Pulmonary artery (tissue), 1 donor: ENCODE results near the genes KNDC1 and MTG1.

GRCh38 chr10:132633950-132634672 lies 96.5 kb downstream of the INPP5A start:
- PRO-cap: no peak

- PRO-cap: no peak
Measured at GRCh38 chr10:132640617-132641446, 103.2 kb downstream of the INPP5A start.

DNA sequence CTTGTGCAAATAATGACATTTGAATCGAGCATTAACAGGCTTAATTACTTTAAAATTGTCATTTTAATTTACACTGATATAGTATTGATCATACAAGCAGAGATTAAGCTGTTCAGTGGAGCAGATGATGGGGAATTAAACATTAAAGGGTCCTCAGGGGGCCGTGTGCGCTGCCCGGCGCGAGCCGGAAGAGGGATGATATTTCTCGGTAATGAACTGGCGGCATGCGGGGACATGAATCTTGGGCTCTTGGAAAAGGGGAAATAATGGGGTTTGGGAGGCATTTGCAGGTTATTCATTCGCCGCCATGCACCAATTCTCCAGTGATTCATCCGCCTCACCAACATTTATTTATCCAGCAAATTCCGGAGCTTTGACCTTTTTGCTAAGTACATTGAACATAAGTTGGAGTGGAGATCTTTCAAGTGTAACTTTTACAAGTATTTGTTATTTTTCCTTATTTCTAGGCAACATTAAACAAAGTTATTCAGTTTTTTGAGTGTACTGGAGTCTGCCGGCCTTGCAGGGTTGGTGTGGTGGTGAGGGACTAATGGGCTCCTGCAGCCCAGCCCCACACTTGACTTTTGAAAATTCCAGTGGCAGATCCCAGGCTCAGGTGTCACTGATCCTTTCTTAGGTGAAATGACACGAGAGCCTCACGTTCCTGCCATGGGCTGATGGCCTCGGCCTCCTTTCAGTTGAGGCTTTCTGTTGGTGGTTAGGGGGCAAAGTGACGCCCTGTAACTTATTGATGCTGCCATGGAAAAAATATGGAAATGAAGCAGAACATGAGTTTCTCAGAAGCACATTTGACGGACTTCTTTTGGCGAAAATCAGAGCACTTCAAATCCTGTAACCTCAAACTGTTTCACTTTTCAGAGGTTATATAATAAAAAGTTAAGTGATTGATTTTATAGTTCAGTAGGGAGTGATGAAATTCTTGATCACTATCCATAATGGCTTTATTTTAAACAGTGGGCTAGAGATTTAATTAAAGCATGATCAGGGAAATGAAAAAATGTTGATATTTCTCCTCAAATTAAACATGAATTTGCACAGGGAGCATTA lies 118.0 kb downstream of the NKX6-2 start:
- PRO-cap: no peak

- PRO-cap: no peak
Measured at GRCh38 chr10:132912304-132913020, 29.9 kb downstream of the CFAP46 start.

DNA sequence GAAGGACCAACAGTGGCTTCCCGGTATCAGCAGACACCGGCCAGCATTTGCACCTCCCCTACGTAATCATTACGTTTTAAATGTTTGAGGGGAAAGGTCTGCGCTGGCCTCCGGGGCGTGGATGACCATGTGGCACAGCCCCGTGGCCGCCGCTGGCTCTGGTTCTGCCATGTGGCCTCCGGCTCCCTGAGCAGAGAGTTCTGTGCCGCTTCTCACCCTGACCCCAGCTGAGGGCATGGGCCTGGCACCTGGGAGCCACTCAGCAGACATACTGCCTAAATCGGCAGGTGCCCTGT lies 25.5 kb downstream of the CFAP46 start:
- PRO-cap: no peak

DNA sequence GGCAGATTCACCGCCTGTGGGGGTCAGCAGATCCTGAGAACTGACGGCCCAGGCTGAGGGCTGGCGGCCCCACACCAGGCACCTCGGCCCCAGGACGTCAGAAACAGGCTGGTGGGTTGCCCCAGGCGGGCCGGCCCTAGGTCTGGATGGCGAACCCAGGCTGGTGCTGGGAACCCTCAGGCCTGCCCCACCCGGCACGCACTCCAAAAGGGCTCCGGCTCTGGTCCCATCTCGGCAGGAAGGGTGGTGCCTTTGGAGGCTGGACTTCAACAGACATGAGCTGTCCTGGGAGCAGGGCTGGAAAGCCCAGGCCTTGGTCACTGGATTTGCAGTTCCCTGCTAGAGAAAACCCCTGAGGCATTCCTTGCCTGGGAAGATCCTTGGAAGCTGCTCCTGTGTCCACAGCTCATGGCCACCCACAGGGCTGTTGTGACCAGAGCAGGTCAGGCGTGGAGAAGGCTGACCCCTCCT lies 42.7 kb upstream of the CFAP46 start:
- PRO-cap: no peak

DNA sequence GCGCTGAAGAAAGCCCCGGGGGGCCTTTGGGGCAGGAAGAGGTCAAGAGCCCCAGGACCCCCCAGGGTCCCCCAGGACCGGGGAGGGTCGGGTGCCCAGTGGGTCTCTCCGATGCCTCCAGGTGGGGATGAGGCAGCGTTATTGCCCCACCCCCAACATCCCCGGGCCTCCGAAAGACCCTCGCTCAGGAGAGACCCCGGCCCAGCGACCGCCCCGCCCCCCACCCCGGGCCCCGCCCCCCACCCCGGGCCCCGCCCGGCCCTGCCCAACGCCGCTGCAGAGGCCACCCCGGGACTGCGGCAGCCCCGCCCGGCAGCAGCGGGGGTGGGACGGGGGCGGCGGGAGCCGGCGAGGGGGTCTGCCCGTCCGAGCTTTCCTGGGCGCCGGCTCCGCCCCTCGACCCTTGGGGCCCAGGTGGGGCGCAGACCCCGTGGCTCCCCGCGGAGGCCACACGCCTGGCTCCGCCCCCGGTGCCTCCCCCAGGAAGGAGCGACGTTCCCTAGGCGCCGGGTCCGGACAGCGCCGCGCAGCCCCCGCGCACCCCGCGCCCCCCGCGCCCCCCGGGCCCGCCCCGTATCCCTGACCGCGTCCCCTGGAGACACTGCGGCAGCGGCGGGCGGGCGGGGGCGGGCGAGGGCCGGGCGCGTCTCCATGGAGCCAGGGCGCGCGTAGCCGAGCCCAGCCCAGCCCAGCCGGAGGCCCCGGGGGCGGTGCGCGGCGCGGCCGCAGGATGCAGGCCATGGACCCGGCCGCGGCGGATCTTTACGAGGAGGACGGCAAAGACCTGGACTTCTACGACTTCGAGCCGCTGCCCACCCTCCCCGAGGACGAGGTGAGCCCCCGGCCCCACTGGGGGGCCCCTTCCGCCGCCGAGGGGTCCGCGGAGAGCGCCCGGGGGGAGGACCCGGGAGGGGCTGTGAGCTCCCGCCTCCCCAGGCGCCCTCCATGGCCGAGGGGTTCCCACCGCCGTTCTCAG lies at the start of gene KNDC1:
Gene KNDC1 (plus strand): TSS at position 482 of the 976 bp plus-strand sequence.
- PRO-cap: no peak

DNA sequence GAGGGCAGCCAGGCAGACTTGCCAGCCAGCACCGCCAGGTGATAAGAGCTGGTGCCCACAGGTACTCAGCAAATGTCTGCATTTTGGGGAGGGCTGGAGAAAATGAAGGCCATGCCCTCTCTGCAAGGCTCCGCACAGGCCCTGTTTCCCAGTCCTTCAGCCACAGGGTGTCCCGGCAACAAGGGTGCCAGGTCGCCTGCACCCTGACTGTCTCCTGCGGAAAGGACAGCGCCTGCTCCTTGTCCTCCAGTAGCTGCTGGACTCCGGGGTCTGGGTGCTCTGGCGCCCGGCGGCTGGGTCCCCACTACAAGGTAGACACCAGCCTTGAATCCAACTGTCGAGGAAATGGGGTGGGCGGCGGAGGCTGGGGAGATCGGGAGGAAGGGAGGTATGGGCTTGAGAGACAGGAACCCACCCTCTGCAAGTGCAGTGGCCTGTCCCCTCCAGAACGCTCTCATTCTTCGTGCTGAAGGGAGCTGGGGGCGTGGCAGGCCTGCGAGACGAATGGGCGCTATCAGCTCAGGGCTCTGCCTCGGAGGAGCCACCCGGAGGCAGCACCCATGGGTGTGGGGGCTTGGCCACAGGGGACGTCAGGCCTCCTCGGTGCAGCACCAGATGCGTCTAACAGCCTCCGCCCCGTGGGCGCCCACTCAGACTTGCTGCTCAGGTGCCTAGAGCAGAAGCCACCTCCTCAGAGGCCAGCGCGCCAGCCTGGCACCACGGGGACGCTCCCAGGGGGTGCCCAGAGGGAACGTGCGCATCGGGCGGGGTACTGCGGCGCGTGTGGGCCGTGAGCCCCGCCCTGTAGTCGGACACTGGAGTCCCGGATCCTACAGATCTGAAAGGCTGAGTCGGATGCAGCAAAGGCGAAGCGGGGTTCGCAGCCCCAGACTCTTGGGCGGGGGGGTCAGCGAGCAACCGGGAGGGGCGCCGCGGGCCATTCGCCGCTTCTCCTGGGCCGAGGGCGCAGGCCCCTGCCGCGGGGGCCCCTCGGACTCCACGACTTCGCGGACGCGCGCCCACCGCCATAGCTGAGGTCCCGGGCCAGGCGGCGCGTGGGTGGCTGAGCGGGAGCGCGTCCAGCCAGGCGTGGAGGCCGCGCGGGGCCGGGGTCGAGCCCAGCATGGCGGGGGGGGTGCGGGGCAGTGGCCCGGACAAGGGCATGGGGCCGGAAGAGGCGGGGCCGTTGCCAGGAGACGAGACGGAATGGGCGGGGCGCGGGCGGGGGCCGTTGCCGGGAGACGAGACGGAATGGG lies 15.4 kb downstream of the ADAM8 start:
- PRO-cap: unidirectional peak, minus-strand start at position 1,147 of the sequence

DNA sequence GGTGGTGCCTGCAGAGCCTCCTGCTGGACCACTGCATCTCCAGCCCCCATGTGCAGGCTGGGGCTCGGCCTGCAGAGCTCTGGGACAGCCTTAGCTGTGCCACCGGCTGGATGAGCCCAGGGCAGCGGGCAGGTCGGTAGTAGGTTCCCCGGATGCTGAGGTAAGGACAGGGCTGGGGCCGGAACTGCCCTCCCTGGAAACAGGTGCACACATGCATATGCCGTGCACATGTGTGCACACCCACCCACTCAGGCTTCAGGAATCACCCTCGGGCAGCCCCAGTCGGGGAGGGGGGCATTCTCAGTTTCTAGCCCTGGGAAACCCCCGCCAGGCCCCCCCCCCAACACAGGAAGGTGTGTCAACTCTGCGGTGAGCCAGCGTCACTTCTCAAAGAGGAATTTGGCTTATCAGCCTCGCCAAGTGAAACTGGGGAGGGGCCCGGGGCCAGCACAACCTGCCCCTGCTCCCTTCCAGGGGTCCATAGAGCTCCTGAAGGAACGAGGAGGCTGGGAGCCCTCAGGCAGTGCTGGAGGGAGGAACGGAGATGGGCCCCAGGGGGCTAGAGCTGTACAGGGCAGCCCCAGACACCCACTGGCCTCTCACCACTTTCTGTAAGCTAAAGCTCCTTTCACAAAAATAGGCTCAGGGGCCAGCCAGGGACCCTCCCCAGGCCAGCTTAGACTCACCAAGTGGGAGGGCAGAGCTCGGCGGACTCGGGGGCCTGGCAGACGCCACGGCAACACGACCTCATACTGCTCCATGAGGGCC lies 1.7 kb downstream of the ADAM8 start:
- PRO-cap: bidirectional peak, plus-strand start at position 419 of the sequence, minus-strand start at position 339 of the sequence

- PRO-cap: no peak
Measured at GRCh38 chr10:133278357-133279559, 2.1 kb upstream of the ADAM8 start.

DNA sequence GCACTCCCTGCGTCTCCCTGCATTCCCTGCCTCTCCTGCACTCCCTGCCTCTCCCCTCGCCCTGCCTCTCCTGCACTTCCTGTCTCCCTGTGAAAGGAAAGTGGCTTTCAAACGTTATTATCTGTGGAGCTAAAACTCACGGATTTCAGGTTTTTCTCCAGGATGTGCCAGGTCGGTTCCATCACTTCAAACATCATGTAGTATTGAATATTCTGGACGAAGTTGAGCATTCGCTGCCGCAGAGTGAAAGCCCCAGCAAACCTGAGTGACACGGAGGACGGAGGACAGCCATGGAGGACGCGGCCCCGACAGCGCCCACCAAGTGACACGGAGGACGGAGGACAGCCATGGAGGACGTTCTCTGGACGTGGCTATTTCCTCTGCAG lies 7.1 kb upstream of the ADAM8 start:
- PRO-cap: no peak

- PRO-cap: no peak
Measured at GRCh38 chr10:133294064-133295134, 14.3 kb downstream of the TUBGCP2 start.

- PRO-cap: no peak
Measured at GRCh38 chr10:133336461-133336667, 332 bp downstream of the CALY start.

DNA sequence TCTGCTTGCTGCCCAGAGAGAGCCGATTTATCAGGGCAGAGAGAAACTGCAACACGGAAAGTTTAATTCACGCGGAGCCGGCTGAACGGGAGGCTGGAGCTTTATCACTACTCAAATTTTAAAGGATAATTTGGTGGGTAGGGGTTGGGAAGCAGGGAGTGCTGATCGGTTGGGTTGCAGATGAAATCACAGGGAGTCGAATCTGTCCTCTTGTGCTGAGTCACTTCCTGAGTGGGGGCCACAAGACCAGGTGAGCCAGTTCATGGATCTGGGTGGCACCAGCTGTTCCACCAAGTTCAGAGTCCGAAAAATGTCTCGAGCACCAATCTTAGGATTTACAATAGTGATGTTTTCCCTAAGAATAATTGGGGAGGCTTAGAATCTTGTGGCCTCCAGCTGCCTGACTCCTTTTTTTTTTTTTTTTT lies 3.6 kb upstream of the PRAP1 start:
- PRO-cap: no peak

GRCh38 chr10:133391817-133392174 lies 2.2 kb upstream of the MTG1 start:
- PRO-cap: no peak

- PRO-cap: bidirectional peak, plus-strand start at chr10:133394157, minus-strand start at chr10:133394048
Measured at GRCh38 chr10:133393819-133394724, at the start of gene MTG1. TSS of gene MTG1 (plus strand) at chr10:133394157.

- PRO-cap: no peak
Measured at GRCh38 chr10:133413491-133414101, 10.8 kb downstream of the SPRN start.

GRCh38 chr10:133511720-133512078 lies 15.5 kb upstream of the CYP2E1 start:
- PRO-cap: no peak